Measurements from ENCODE around the gene FKBP9.

DNA sequence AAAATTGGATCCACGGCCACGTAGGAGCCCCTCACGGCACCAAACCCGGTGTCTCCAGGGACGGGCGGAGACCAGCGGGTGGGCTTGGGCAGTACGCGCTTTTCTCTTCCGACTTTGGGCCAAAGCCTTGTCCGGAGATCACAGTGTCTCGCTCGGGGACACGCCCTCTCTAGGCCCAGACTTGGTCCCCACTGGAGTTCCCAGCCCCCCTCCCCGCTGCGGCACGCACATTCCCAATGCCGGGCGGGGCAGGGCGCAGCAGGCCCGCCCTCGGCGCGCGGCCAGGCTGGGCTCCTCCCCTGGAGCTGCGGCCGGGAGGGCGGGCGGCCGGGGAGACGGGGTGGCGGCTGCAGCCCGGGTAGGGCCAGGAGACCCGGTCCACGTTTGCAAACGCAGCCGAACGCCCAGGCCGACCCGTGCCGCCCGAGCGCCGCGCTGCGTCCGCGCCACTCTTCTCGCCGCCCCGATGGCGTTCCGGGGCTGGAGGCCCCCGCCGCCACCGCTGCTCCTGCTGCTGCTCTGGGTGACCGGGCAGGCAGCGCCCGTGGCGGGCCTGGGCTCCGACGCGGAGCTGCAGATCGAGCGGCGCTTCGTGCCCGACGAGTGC is at the start of gene FKBP9:
FKBP9 (plus strand) TSS at position 333 of the 607 bp plus-strand sequence.
- PRO-cap: bidirectional peak, plus-strand start at position 333 of the sequence, minus-strand start at position 142 of the sequence
- RRBS: 2% methylated on average over 31 of the region's 69 CpGs

DNA sequence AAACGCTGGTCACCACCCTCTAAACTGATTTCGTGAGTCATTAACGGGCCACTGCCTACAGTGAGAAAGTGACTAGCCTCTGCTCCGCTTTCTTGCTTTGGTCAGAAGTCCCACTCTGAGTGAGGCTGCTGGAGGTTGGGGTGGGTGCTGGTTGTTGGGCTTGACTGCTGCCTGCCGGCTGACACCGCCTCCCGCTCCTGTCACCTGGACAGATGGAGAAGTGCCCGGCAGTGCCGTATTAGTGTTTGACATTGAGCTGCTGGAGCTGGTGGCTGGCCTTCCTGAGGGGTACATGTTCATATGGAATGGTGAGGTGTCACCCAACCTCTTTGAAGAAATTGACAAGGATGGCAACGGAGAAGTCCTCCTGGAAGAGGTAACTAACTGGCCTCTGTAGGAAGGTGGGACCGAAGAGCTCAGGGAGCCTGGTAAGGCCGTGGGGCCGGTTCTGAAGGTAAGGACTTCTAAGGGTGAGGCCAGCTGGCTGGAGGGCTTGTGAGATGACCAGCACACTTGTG is 45.3 kb downstream of the FKBP9 start:
- PRO-cap: no peak
- RRBS: no CpG with 5 or more reads among the region's 13 CpGs

GRCh38 chr7:33044283-33044754 is 18.3 kb downstream of the NT5C3A start:
- PRO-cap: no peak
- RRBS: no CpG with 5 or more reads among the region's 3 CpGs

- PRO-cap: no peak
- RRBS: no CpG with 5 or more reads among the region's 2 CpGs
Observed at GRCh38 chr7:33070159-33070484, 7.5 kb upstream of the NT5C3A start.

DNA sequence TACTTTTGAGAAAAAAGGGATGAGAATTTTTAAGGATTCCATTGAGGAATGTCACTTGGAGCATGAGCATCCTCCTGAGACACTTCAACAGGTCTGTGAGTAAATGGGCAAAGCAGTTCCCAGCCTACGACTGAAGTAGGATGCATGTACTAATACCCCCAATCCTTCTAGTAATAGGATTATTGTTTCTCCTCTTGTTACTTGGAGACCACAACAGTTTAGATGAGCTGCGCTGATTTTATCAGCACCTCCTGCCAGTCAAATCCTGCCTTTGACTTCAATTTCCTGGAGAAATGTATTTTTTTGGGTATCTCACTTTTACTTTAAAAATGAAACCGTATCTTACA is 832 bp downstream of the BBS9 start:
- PRO-cap: no peak
- RRBS: no CpG with 5 or more reads among the region's 3 CpGs

DNA sequence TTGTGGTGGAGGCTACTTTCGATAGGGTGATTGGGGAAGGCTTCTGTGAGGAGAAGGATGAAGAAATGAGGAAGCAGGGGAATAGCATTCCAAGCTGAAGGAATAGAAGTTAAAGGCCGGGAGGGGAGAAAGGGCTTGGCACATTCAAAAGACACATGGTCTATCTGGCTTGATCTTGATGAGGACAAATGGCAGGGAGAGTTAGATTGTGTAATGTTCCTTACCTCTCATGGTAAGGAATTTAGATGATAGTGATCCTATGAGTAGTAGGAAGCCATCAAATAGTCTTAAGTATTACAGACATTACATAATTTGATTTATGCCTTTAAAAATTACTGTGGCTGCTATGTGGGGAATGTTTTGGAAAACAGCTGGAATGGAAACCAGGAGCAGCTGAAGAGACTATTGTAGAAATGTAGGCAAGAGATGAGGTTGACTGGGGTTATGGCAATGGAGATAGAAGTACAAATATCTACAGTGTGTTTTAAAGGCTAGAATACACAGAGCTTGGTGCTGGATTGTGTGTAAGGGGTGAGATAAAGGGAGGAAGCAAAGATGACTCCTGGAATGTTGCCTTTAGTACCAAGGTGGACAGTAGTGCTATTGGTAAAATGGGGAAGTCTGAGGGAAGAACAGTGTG is 351.3 kb upstream of the BMPER start:
- PRO-cap: no peak
- RRBS: no CpG with 5 or more reads among the region's 2 CpGs

GRCh38 chr7:33761339-33762004 is 143.9 kb upstream of the BMPER start:
- PRO-cap: no peak
- RRBS: no CpG with 5 or more reads among the region's 7 CpGs

- PRO-cap: no peak
- RRBS: 2% methylated on average over 3 of the region's 13 CpGs
Observed at GRCh38 chr7:33932742-33933174, 27.4 kb downstream of the BMPER start.

- PRO-cap: no peak
- RRBS: no CpG with 5 or more reads among the region's 10 CpGs
Observed at GRCh38 chr7:35036149-35036601, 1.1 kb downstream of the DPY19L1 start.

DNA sequence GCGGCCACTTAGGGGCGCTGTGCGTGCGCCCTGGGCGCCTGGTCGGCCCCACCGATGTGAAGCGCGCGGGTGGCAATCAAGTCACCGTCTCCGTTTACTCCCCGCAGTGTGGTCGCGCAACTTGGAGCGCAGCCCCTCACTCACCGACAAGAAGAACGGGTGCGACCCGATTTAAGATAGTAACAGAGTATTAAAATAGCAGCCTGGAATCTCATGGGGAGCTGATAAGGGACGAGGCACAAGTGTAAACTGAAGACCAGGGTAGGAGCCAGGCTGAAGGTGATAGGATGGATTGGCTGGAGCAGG is 696 bp upstream of the DPY19L1 start:
- PRO-cap: no peak
- RRBS: no CpG with 5 or more reads among the region's 21 CpGs

- PRO-cap: no peak
- RRBS: no CpG with 5 or more reads among the region's 3 CpGs
Observed at GRCh38 chr7:35244516-35244986, 9.3 kb downstream of the TBX20 start.

- PRO-cap: no peak
- RRBS: no CpG with 5 or more reads among the region's 4 CpGs
Observed at GRCh38 chr7:35660963-35661486, 33.9 kb downstream of the HERPUD2 start.

DNA sequence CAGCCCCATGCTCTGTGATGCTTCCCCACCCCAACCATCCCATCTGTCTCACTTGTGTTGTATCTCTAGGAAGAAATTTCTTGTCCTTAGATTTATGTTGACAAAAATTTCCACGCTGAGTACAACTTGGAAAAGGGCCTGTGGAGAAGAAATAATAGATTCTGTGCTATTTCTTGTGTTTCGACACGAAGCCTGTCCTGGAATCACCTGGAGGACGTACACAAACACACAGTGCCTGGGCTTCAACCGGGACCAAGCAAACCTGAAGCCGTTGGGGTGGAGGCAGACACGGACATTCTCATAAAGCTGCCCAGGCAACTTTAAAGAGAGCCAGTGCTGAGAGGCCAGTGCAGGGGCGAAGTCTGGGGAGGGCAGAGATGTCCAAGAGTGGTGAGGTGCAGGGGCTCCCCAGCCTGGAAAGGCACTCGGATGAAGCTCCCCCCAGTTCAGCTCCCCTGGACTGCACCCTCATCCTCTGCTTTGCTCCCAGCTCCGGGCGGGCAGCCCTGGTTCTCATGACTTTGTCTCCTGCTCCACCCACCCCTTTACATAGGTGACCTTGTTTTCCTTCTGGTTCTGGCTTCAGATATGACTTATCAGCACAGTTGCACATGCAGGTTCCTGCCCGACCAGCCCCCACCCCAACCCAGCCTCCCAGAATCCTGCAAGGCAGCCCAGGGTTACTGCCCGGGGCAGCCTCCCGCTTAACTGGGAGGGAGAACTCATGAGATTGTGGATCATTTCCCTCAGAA is 60.8 kb upstream of the EEPD1 start:
- PRO-cap: no peak
- RRBS: no CpG with 5 or more reads among the region's 14 CpGs

DNA sequence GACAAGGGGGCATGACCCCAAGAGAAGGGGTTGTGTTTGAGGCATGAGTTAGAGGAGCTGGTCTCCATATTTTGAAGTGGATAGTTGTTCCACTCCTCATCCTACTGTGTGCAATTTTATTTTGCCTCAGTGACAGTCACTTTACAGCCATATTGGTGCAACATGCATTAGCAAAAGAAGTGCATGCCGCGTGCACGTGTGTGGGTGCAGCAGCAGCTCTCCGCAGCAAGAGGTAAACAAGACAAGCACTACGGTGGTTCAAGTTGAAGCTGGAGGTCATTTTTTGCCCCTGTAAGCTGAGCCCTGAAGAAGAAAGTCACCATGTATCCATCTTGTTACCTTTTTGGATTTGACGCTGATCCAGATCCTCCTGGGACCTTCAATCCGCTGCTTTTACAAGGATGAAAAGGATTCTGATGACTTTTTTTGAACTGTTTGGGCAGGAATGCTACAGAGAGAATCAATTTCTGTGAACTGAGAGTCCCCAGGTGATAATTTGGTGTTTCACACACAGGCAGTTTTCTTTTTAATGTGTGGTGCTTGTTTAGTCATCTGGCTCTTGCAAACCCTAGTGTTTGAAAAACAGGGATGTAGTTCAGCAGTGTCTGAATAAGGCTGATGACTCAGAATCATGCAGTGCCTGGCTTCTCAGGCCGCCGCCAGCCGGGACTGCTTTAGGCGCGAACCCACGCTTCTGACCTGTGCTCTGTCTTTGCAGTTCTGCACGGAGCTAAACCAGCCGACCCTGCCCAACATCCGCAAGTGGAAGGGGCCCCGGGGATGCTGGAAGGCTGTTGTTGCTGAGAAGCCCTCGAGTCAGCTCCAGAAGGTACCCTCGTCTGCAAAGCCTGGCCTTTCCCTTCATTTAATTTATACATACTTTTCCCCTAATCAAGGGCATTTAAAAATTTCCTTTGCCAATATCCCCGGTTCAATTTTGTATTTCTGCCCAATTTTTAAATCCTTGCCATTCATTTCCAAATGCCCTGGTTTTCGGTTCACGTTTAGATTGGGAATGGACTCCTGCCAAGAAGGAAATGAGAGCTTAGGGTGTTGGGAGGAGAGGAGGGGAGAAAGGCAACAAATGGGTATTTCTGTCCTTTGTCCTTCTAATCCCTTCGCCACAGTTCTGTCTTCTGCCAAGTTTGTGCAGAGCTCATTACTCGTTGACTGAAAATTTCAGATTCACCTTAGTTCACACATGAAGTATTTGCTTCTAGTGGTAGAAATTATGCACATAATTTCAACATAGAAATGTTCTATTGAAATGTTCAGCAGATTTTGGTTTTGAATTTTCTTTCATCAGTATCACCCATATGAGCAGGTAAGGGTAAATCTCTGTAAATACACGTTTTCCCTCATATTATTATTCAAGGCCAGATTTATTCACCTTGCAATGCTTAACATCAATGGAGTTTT is 86.1 kb downstream of the MATCAP2 start:
- PRO-cap: no peak
- RRBS: no CpG with 5 or more reads among the region's 25 CpGs

GRCh38 chr7:36405971-36406770 is 16.5 kb downstream of the ANLN start:
- PRO-cap: no peak
- RRBS: no CpG with 5 or more reads among the region's 10 CpGs

DNA sequence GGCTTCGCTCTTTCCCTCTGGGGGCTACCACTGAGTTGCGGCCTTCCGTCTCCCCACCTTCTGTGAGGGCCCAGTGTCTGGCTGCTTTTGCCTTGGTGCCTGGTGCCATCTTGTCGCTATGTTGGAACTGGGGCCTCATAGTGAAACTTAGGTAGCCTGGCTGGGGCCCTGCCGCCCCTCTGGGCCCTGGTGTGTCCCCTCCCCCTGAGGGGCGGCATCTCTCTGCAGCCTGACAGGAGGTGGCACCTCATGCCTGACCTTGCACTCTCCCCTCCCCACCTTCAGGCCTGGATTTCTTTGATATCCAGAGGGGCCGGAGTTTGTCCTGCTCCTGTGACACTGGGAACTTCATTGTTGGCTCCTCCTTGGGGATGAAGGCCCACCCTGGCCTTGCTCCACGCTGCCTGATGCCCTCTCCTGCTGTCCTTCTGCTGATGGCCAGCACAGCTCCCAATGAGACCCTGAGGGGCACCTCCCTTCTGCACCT is 144.2 kb downstream of the ANLN start:
- PRO-cap: no peak
- RRBS: no CpG with 5 or more reads among the region's 8 CpGs

DNA sequence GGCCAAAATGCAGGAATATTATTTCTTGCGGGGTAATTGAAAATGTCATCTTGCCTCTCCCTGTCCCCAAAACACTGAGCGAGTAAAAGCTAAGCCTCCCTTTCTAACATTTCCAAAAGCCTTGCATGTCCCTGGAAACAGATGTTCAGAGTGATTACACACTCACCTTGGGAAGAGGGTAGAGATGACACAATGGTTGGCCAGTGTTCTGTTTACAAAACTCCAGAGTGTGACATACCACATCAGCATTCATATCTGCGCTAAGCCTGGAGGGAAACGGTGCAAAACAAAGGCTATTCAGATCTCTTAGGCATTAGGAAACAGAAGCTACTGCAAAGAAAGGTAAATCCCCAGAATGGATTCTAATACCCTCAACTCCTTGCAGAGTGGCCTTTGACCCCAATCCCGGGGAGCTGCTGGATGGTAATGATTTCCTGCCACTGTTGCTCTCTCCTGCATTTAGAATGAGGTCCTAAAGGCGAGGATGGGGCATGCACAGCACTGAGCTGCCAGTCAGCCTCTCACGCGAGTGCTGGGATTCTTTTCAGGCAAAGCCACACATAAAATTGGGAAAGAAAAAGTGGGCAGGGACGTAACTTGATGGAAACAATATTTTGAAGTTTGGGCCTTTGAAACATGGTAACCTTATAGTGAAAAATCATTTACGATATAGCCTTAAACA is 65.2 kb downstream of the AOAH start:
- PRO-cap: no peak
- RRBS: no CpG with 5 or more reads among the region's 10 CpGs

DNA sequence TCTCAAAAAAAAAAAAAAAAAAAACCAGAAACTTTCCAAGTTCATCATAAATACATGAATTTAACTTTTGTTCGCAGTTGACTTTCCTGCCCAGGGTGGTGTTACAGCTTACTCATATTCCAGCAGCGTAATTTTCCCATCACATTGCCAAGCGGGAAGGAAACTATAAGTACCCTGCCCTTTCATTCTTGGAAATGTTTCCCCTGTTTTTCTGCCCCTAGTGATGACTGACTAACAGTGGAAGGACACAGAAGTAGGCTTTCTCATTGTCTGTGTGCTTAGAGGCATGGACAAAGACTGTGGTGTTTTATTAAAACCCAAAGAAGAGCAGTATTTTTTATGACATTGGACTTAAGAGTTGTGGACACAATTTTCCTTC is 197.9 kb downstream of the ELMO1 start:
- PRO-cap: no peak
- RRBS: no CpG with 5 or more reads among the region's 3 CpGs

DNA sequence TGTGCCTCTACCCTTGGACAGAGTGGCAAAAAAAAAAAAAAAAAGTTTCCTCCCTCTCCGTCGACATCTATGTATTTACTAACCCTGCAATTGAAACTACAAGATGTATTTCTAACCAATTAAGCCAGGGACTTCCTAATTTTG is 613 bp upstream of the ELMO1 start:
- PRO-cap: no peak
- RRBS: no CpG with 5 or more reads among the region's 2 CpGs

DNA sequence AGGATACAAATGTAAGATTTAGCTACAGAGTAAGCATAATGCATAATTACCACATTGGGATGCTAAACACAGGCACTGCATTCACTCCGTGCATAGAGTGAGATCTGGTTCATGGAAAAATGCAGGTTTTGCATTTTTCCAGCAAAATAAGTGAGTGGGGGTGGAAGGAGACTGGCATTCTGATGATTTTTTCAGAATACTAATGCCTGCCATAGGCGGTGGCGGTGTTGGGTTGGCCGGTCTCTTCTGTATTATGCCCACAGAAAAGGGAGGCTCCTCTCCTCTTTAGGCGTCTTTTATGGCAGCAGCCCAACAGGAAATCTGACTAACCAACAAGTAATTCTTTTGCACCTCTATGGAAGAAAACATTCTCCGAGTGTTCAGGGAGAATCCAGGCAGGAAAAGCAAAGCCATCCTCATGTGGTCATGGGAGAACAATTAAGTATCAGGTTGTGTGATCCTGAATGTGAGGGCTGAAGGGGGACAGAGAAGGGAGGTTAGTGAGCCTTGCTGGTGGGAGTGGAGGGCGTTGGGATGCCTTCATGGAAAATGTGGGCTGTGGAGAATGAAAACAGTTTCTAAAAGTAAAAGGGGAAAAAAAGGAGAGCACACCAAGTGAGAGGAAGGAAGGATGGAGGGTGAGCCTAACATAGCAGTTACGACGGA is 32.0 kb upstream of the ELMO1 start:
- PRO-cap: no peak
- RRBS: no CpG with 5 or more reads among the region's 9 CpGs

Measured in MCF 10A (cell line).